Occipital lobe (tissue), 2 donors: ENCODE data around the gene BRD1.

GRCh38 chr22:46780411-46780740, 17.9 kb downstream of the TBC1D22A start:
- RAMPAGE, long total RNA = no peak

GRCh38 chr22:46790934-46791872, 28.8 kb downstream of the TBC1D22A start:
- RAMPAGE, long total RNA = no peak

DNA sequence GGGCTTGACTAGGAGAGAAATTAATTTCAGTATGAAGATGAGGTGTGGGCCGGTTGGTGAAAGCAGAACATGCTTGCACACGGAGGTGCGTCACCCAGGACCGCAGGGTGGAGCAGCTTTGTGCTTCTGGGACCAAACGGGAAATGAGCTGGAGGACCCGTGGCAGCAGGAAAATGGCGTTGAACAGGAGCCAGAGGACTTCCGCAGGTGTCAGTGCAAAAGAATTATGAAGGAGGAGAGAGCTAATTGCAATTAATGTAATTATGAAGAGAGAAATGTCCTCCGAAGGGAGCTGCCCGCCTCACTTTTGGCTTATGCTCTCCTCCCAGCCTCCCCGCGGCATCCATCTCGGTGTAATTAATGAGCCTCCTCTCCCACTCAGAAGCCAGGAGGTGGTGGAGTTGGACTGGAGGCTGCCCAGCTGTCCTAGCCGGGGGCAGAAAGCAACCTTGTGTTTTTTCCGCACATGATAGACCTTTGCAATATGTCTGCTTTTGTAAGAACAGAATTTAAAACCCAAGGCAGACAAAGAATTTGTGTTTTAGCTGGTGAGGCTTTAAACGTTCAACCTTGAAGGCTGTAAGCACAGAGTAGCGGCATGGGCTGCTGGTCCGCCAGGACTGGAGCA, 180.5 kb downstream of the TBC1D22A start:
- RAMPAGE, long total RNA = no peak

DNA sequence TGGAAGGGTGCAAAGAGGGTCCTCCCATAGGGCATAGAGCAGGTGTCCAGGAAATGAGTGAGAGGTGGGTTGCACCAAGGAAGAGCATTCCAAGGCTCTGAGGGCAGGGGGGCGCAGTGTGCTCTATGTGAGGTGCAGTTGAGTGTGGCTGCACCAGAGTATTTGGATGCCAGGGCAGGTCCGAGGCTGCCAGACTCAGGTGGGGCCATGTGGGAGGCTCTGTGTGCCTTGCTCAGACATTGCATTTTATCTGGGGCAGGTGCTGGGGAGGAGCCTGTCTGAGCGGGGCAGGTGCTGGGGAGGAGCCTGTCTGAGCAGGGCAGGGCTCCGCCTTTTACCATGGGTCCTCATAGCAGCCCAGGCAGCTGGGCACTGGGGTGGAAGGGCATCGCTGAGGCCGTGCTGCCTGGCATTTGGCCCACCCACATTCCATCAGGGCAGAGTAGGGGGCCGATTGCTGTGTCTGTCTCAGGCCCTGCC, 281.3 kb downstream of the TBC1D22A start:
- RAMPAGE, long total RNA = no peak

DNA sequence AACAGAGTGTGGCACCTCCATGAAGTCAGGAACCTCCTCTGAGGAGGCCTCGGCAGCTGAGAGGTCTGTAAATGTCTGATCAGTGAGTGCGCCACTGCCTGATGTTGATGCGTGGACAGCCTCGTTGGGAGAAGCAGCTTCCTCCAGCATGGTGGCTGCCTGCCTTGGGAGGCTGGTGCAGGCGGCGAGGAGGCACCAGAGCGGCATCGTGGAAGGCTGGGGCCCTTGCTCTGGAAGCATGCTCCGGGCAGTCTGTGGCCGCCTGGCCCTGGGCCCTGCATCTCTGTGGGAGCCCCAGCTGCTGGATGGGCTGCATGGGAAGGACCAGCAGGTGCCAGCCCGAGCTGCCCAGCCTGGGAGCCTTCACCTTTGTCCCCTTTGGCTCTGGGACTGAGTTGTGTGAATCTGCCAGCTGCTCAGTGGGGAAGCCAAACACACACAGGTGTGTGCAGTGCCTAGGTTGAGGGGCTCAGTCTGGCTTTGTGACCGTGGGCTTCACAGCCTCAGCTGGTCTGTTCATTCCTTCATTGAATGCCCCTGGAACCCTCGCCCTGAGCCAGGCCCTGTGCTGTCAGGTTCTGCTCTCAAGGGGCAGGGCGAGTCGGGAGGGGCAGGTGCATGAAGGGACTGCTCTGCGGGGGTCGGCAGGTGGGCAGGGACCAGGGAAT, 354.0 kb downstream of the TBC1D22A start:
- RAMPAGE, long total RNA = no peak

- RAMPAGE, long total RNA = no peak
These were observed 390.8 kb downstream of the TBC1D22A start for GRCh38 chr22:47153294-47153680.

DNA sequence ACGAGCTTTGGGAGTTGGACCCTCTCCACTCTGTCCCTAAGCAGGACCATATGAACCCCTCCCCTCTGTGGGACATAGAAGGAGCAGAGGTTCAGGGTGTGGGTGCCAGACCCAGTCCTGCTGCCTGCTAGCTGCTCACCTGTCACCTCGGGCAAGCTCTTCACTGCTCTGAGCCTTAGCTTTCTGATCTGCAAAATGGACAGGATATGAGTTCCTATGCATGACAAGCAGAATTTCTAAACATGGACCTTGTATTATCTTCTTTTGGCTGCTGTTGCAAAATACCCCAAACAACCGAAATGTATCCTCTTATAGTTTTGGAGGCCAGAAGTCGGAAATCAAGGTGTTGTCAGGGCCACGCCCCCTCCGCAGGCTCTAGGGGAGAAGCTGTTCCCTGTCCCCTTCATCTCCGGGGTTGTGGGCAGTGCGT, 530.7 kb downstream of the TBC1D22A start:
- RAMPAGE, long total RNA = no peak

GRCh38 chr22:47295599-47296076, 533.2 kb downstream of the TBC1D22A start:
- RAMPAGE, long total RNA = no peak

DNA sequence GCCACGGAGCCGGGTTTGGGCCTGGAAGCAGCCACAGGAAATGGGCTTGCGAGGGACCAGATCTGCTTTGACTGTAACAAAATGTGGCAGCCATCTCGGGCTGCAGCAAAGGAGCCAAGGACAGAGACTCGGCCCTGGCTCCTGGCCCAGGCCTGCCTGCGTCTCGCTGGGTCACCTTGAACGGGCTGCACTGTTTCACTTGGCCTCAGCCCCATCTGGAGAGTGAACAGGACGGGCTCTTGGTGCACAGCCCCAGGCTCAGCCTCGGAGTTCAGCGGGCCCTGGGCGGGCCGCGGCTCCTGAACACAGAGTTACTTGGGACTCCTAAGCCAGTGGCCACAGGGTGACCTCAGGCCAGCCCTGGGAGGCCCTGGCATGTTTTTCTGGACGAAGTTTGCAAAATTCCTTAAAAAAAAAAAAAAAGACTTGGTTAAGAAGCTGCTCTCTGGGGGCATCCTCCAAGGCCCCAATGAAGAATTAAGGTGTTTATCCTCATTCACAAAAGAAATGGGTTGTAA, 12.0 kb upstream of the TAFA5 start:
- RAMPAGE, long total RNA = no peak

DNA sequence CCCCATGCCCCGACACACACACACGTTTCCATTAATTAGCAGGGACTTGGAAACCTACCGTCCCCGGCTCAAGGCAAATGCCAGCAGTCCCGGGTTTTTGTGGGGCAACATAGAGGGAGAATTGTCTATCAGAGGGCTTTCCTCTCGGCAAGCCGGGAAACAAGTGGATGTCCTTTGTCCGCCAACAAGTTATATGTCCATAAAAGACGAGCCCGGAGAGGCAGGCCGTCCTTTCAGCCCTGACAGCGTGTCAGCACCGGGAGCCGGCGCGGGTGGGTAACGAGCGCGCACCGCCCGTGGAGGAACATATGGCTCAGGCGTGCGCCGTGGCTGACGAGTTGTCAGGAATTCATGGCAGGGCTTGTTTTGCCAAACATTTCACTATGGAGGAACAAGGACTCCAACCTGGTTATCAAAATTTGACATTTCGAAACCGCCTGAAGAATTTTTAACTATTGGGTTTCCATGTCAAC, 46.9 kb downstream of the TAFA5 start:
- RAMPAGE, long total RNA = no peak

DNA sequence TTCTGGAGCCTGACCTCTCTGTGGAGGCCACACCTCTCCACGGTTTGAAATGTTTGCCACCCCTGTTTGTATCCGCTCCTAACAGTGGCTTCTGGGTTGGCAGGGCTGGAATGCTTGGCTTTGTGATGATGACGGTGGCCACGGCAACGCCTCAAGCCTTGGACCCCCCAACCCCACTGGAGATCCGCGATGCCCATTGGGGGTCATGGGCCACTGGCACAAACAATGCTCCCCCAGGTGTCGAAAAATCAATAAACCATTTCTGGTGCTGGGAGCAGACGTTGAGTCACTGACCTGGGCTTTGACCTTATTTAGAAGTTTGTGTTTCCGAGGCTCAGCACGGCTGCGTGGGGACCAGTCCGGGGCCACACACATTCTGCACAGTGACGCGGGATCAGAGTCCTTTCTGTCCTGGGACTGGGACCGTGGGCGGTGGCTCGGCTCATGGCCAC, 72.2 kb downstream of the TAFA5 start:
- RAMPAGE, long total RNA = no peak

GRCh38 chr22:48567150-48567565, 77.8 kb downstream of the TAFA5 start:
- RAMPAGE, long total RNA = no peak

DNA sequence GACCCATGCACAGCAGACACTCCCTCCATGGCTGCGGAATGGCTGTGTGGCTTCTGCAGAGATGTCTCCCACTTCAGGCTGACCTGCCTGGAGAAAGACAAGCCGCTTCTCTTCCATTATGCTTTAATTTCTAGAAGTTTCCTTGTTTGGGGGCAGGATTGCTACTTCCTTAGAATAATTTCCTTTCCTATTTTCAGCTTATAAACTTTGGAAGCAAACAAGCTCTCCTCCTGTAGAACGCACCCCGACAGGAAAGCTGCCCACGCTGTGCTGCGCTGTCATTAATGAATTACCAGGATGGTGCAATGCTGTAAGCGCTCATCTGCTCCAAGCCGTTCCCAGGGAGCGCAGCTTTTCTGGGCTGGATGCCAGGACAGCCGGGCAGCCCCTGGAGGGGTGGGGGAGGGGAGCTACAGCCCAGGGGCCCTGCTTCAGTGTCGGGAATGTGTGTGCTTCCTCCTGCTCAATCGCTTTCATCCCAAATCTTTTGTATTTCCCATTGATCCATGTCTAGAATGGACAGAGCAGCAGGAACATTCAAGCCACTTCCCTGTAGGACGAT, 617.9 kb downstream of the BRD1 start:
- RAMPAGE, long total RNA = no peak

DNA sequence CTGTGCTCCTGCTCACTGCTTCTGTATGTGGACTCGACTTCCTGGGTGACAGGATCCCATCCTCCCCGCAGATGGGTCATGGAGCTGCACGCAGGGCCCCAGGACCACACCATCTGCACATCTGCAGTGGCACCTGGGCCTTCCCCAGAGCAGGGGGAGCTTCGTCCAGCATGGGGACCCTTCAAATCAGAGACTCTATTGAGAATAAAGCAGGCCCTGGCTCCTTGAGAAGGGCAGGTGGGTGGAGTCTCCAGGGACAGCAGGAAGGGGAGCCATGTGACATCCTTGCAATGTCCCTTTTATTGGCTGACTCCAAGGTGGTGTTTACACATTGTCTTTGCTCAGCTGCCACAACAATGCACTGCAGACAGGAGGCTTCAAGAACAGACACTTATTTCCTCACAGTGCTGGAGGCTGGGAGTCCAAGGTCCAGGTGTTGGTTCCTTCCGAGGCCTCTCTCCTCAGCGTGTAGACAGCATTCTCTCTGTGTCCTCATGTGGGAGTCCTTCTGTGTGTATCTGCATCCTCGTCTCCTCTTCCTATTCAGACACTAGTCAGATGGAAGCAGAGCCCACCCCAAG, 591.8 kb downstream of the BRD1 start:
- RAMPAGE, long total RNA = no peak

GRCh38 chr22:49658349-49658805, 169.3 kb downstream of the BRD1 start:
- RAMPAGE, long total RNA = no peak

DNA sequence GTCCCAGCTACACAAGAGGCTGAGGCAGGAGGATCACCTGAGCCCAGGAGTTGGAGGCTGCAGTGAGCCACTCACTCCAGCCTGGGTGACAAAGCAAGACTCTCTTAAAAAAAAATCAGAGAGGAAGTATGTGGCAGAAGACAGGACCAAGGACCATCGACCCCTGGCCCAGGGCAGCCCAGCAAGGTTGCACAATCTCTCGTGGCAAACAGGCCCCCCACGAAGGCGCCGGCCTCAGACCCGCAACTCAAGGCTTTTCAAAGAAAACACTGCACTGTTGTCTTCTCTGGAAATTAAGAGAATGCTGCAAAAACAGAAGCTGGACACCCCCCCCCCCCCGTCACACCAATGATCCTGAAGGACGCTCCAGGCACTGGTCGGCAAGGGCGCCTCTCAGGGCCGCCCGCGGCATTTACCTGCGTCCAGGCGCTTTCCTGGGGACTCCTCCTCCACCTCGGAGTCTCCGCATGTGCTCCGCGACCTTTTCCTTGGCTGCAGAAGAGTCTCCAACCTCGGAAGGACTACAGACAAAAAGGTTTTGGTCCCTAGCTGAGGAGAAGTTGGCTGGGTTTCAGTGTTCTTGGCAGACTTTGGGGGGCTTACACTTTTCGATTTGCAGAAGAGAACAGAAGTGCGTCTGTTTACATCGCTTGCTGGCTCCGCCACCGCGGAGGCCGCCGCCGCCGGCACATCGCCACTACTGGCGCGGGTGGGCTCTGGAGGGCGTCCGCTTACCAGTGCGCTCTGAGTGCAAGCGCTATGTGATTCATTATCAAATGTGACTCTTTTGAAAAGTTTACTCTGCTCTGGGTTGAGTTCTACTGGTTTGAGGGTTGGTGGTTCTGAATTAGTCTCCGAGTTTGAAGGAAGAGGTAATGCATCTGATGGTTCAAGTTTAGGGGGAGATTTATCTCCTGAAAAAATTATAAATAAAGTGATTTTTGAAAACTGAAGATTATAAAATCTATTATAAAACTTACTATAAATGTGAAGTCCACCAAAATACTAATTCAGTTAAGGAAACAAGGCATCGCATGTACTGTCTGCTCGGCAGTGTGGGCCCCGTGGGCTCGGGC, 40.4 kb downstream of the BRD1 start:
- RAMPAGE, long total RNA = no peak

DNA sequence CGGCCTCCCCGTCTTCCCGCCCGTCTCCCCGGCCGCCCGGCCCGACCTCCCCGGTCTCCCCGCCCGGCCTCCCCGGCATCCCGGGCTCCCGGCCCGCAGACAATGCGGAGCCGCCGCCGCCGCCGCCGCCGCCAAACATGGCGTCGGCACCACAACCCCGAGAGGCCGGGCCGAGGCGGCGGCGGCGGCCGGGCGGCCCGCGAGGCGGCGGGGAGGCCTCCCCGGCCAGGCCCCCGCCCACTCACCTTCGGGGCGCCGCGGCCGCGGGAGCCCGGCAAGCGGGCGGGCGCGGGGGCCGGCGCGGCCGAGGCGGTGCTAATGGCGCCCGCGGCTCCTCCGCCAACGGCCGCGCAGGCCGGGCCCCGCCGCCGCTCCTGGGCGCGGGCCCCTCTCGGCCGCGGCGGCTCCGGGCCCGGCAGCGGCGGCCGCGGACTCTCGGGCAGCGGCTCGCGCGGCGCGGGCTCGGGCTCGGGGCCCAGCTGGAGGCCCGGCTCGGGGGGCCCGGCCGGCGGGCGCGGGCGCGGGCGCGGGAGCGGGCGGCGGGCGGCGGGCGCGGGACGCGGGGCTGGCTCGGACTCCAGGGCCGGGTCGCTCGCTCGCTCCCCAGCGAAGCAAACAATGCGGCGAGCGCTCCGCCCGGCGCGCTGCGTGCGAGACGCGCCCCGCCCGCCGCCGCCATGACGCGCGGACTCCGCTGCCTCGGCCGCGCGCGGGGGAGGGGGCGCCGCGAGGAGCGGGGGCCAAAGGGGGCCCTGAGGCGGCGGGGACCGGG, at the start of gene BRD1:
TSS of gene BRD1 (minus strand) at position 622 of the 772 bp plus-strand sequence.
- RAMPAGE, long total RNA = no peak

GRCh38 chr22:49839342-49839600, 11.6 kb upstream of the BRD1 start:
- RAMPAGE, long total RNA = no peak

GRCh38 chr22:49867073-49867596, 13.5 kb downstream of the ZBED4 start:
- RAMPAGE, long total RNA = no peak

- RAMPAGE, long total RNA = no peak
These were observed 25.5 kb downstream of the ALG12 start for GRCh38 chr22:49892436-49893430.